T-cell (primary cell): ENCODE measurements around a stretch of chr17.

DNA sequence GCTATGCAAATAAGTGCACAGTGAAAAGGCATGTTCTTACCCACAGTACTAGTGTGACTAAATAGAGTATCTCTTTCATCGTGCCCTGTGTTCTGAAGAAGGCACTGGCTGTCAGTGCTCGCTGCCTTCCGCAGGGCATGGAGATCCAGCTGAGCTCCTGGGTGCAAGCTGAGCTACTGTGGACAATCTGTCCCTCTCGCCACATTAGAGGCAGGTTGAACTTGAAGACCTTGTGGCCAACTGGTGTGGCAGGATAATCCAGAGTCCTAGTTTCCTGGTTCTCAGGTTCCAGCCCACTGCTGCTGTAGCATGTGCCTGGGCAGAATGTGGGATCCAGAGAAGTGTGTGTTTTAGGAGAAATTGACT is 1.9 kb upstream of the ST6GALNAC1 start:
- PRO-cap, 7 experiments: no peak in any of the 7 experiments

- PRO-cap, 7 experiments: no peak in any of the 7 experiments
Measured at GRCh38 chr17:76657961-76658513, 14.5 kb upstream of the ST6GALNAC1 start.

- PRO-cap, 7 experiments: no peak in any of the 7 experiments
Measured at GRCh38 chr17:76708787-76709903, 1.6 kb downstream of the MXRA7 start.

DNA sequence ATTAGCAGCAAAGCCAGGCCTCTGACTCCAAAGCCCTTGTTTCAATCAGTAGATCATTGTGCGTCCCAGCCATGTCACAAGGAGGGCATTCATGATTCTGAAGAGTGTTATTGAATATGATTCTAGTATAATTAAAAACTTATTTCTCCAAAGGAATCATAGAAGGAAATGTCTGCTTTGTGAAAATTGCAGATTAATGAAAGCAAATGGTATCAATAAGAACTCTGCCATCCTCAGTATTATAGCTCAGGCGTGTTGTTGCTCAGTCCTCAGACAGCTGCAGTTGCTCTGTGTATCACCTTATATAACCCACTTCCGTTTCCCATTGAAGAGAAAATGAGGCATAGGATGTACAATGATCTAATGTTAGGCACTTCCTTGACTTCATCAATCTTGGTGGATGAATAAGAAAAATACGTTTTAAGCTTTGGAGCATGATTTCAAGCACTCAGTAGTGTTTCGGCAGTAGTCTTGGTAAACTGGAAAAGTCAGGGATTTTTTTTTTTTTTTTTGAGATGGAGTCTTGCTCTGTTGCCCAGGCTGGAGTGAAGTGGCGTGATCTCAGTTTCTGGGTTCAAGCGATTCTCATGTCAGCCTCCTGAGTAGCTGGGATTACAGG is 14.1 kb downstream of the MFSD11 start:
- PRO-cap, 7 experiments: peak in 4 of 7 experiments; most common plus-strand start position 451 of the sequence (in 3); most common minus-strand start position 275 of the sequence (in 3)

GRCh38 chr17:76872486-76873193 is 4.4 kb downstream of the MGAT5B start:
- PRO-cap, 7 experiments: no peak in any of the 7 experiments

DNA sequence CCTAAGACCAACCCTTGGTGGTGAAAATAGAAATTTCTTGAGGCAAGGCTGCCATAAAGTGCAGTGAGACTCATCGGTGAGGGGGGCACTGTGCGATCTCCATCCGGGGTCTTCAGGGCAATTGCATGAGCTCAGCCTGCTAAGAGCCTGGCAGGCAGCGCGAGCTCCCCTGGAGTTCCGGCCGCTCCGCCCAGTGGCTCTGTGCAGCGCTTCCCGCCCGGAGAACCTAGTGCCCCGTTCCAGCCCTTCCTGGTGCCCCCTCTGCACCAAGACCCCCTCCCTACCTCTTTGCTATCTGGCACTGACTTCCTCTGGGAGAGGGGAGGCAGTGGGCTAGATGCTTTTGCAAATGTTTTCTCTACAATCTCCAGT is 101.2 kb downstream of the MGAT5B start:
- PRO-cap, 7 experiments: no peak in any of the 7 experiments

DNA sequence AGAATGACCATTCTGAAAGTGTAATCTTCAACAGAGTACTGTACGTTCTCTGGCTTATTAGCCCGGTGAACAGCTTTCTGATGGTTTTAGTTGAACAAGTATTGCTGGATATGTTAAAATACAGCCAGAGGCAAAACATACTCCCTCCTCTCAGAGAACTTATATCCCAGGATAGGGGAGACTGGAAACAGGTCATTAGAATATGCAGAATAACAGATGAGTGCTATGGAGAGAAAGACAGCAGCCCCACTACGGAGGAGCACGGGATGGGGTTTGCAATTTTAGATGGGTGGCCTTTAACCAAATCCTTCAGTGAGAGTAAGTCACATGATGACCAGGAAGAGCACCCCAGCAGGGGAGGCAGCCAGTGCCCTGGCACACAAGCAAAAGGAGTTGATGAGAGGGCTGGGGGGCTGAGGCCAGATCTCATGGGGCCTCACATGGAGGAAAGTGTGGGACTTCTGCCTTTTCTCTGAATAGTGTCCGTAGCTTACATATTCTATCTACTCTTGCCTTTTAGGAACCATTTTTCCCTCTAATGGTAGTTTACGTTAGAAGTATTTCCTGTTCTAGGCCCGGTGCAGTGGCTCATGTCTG is 43.0 kb upstream of the SEC14L1 start:
- PRO-cap, 7 experiments: no peak in any of the 7 experiments

GRCh38 chr17:77139791-77140195 is 976 bp upstream of the SEC14L1 start:
- PRO-cap, 7 experiments: peak in 2 of 7 experiments; most common plus-strand start chr17:77140075 (in 2)

GRCh38 chr17:77186226-77186907 is 45.6 kb downstream of the SEC14L1 start:
- PRO-cap, 7 experiments: no peak in any of the 7 experiments

GRCh38 chr17:77207548-77208298 is 67.0 kb downstream of the SEC14L1 start:
- PRO-cap, 7 experiments: no peak in any of the 7 experiments

DNA sequence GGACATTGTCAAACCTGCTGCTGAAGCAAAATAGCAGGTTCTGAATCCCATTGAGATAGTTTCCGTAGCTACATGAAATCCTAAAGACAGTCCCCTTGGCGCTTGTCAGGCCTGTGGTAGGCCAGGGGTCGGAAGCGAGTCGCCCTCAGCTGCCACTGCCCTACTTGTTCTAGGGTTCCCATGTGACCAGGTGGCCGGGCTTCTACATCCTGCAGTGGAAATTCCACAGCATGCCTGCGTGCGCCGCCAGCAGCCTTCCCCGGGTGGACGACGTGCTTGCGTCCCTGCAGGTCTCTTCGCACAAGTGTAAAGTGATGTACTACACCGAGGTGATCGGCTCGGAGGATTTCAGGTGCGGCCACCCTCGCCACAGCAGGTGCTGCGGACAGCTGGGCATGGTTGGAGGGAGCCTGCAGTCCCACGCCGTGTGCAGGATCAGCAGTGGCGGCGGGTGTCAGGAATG is 68.1 kb upstream of the SEPTIN9 start:
- PRO-cap, 7 experiments: no peak in any of the 7 experiments

GRCh38 chr17:77235288-77235887 is 45.9 kb upstream of the SEPTIN9 start:
- PRO-cap, 7 experiments: no peak in any of the 7 experiments

DNA sequence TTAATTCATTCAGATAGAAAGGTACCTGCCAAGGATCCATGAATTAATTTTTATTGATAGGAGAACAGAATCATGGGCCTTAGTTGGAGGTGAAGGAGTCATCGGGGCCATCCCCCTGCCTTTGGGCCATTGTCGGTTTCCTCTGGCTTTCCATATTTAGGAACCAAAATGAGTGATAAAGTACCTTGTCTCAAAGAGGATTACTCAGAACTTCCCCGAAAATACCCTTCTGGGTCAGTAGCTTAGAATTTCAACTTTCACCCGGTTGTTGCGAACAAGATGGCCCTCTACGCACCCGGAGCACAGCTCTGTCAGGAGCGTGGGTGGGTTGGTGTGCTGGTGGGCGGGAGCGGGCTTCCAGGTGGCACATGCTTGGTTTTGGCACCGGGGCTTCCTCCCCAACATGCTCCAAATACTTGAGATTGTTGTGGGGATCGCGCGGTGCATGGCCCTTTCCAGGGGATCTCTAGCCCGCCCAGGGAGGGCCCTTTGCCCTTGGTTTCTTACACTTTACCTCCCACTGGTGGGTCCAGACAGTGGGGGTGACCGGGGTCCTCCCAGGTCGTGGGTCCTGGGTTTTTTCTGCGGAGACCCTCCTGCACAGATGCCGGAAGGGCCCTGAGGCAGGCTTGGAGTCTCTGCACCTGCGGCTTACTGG is 1.3 kb downstream of the SEPTIN9 start:
- PRO-cap, 7 experiments: no peak in any of the 7 experiments

GRCh38 chr17:77287538-77288121 is 6.3 kb downstream of the SEPTIN9 start:
- PRO-cap, 7 experiments: no peak in any of the 7 experiments

DNA sequence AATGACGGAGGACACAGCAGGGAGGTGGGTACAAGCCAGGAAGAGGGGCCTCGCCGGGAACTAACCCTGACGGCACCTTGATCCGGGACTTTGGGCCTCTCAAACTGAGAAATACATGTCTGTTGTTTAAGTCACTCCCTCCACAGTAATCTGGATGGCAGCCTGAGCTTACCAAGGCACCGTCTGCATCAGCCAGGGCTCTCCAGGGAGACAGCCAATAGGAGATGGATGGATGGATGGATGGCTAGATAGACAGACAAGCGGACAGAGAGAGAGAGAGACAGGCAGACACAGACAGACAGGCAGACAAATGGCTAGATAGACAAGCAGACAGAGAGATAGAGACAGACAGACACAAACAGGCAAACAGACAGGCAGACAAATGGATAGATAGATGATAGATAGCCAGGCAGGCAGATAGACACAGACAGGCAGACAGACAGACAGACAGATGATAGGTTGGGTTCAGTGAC is 14.8 kb downstream of the SEPTIN9 start:
- PRO-cap, 7 experiments: no peak in any of the 7 experiments

GRCh38 chr17:77322391-77322718 is 41.1 kb downstream of the SEPTIN9 start:
- PRO-cap, 7 experiments: no peak in any of the 7 experiments

- PRO-cap, 7 experiments: no peak in any of the 7 experiments
Measured at GRCh38 chr17:77365492-77366454, 84.5 kb downstream of the SEPTIN9 start.

GRCh38 chr17:77373719-77374817 is 92.8 kb downstream of the SEPTIN9 start:
- PRO-cap, 7 experiments: peak in 7 of 7 experiments; most common plus-strand start chr17:77373913 (in 3); most common minus-strand start chr17:77373808 (in 7)

GRCh38 chr17:77375033-77375438 is 93.7 kb downstream of the SEPTIN9 start:
- PRO-cap, 7 experiments: no peak in any of the 7 experiments

- PRO-cap, 7 experiments: no peak in any of the 7 experiments
Measured at GRCh38 chr17:77407555-77408747, 126.7 kb downstream of the SEPTIN9 start.